Islet of Langerhans (tissue), 1 donor: Measurements from ENCODE around the gene CRYGS.

GRCh38 chr3:184259576-184260565 is 1.5 kb downstream of the CAMK2N2 start:
- RRBS, result 4% methylated on average over 50 of the region's 109 CpGs

- RRBS, result 14% methylated on average over 18 of the region's 62 CpGs
Observed at GRCh38 chr3:184338196-184339492, 1.2 kb downstream of the FAM131A start.

GRCh38 chr3:185216146-185216907 is 37.5 kb downstream of the EHHADH start:
- RRBS, result no CpG with 5 or more reads among the region's 7 CpGs

GRCh38 chr3:185387893-185388697 is 25.2 kb downstream of the MAP3K13 start:
- RRBS, result no CpG with 5 or more reads among the region's 8 CpGs

DNA sequence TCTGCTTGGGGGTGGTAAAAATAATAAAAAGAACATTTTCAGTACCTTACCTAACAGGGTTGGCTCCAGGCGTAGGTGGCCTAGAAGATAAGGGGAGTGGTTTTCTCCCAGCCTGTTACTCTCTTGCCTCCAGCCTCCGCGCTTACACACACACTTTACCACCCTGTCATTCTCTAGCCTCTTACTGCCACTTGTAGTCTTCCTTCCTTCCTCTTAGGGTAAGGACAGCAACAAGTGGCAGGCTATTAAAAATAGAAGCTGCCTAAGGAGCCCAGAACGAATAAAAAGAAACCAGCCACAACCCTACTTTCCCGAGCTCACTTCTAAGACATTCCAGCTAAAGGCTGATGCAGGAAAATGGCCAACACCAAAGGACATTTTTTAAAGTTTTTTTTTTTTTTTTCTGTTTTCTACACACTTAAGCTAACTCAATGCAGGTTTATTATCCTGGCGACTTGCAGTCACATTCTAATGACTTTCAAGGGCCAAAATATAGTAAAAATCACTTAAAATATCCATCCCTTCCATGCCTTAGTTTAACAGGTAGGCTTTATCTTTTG is 9.7 kb upstream of the LIPH start:
- RRBS, result no CpG with 5 or more reads among the region's 6 CpGs

DNA sequence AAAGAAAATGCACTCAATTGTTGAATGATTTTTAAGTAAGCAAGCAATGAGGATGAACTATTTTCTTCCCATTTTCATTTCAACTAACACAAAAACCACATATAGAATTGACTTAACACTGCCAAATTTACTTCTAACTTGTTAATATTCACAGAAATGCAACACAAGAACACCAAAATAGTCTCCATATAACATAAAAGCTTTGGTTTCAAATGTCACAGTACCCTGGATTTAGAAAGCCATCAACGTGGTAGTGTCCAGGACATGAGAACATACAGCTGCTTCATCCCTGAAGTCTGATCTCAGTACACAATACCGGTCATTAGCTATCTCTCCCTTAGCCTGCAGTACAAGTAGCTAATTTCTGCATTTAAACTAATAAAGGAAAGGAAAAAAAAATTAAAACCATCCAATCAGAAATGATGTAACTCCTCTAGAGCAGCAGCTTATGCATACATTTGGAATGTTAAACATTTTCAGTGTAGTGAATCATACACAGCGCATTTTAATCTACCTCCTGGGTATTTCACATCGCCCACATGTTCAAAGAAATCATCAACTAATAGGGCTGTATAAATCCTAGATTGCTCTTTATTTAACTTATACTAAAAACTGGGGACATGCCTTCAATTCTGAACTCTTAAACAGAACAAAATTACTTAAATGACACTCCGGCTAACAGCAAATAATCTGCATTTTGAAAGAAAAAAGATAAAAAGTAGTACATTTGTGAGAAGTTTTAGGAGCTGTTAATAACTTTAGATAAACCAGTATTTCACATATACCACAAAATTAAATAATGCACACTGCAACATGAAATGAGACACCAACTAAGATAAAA is 3.8 kb downstream of the IGF2BP2 start:
- RRBS, result no CpG with 5 or more reads among the region's 5 CpGs

DNA sequence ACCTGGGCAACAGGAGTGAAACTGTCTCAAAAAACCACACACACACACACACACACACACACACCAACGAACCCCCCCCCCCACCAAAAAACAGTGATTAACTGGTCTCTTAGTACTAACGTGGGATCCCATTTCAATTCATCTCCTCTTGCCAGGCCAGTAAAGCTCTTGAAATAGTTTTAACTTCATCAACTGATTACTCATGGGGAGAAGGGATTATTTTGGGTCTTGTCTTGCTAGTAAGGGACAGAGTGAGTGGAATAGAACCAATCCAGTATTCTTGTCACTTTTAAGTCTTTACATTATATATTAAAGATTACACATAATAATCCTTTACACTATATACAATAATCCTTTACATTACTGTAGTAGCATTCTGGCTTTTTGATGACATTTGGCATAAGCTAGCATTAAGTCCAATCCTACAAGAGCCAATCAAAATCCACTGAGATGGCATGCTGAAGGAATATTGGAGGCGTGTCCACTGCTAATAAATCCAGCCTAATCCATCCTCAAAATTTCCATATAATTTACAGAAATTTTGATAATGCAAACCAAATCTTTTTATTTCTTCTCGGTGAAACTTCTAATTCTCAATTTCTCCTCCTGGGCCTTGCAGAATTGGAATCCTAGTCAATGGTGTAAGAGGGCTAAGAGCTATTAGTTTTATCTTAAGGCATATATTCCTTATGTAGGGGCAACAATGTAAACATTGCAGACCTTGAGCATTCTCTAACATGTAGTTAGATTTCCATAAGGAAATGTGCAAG is 23.3 kb downstream of the TRA2B start:
- RRBS, result no CpG with 5 or more reads among the region's 4 CpGs

DNA sequence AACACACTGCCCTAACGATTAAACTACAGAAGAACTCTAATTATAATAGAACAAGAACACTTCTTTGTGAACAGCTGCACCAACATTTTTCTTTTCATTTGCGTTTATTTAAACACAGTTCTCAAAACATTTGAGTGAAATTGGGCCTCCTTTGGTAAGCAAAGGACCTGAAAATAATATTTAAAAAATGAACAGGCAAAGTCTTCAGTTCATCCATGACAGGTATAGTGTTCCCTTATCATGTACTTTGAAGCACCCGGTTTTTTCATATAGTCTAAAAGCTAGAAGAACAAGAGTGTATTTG is 21.2 kb downstream of the TRA2B start:
- RRBS, result no CpG with 5 or more reads among the region's 3 CpGs

DNA sequence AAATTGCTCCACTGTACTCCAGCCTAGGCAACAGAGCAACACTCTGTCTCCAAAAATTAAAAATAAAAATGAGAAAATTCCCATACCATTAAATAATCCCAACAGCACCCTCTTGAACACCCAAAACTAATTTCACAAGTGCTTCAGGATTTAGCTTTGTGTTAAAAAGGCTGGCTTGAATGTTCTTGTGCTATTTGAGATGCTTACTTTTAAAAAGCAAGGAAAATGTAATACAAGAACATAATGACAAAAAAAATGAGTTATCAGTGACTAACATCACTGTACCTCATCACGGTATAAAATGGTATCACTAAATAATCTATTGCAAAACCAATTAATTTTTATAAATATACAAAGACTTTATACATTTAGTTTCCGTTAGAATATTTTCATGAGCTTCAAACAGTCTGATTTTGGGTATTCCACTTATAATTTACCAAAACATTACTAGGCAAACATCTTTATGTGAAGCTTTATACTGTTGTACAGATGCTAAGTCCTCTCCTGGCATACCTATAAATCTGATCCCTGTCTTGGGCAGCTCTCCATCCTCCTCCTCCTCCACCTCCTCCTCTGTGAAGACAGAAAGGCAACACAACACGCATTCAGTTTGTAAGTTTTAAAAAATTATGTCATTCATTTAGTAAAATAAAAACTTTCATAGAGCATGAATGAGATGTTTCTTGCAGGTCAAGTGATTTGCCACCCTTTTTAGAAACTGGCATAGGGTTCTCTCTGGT is 18.7 kb downstream of the TRA2B start:
- RRBS, result no CpG with 5 or more reads among the region's 3 CpGs

- RRBS, result no CpG with 5 or more reads among the region's 16 CpGs
Observed at GRCh38 chr3:185924894-185925609, 12.8 kb downstream of the TRA2B start.

GRCh38 chr3:185929183-185930585 is 8.1 kb downstream of the TRA2B start:
- RRBS, result no CpG with 5 or more reads among the region's 4 CpGs

- RRBS, result no CpG with 5 or more reads among the region's 13 CpGs
Observed at GRCh38 chr3:185934015-185935255, 3.4 kb downstream of the TRA2B start.

- RRBS, result no CpG with 5 or more reads among the region's 6 CpGs
Observed at GRCh38 chr3:185959598-185960485, 22.0 kb upstream of the TRA2B start.

DNA sequence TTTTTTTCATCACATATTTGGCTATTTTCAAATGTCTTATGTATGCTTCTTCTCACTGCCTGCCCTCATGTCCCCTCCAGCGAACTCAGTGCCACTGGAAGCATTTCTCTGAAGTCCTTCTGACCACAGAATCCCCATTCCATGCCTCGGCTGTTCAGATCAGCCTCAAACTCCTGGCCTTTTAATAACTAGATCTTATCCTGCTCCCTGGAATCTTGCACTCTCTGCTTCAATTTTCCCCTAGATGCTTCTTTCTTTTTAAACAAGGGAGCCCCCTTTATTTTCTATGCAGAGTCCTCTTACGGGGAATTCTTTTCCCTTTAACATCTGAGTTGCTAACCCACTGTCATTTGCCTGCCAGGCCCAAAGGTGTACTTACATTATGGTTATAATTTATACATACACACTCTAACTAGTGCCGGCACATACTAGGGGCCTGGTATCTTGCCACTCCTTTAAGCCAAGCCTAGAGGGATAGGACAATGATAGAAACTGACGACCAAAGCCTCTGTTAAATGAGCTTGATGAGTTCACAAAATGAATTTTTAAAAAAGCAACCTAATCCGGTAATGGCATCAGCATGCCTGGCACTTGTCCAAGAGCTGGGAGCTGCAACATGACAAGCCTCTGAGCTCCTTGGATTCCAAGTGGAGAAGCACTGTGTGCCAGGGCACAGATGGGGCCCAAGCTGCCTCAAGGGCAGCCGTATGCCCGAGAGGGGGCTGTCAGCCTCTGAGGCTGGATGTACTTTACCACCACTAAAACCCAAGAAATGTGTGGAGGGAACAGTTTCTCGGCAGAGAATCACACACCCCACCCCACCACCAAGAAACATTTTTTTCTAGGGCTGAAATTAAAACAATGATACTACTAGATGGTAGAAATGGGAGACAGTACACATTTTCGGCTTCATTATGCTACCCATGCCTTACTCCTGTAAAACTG is 9.8 kb downstream of the ETV5 start:
- RRBS, result no CpG with 5 or more reads among the region's 10 CpGs

GRCh38 chr3:186281067-186281542 is 80.9 kb downstream of the DGKG start:
- RRBS, result no CpG with 5 or more reads among the region's 3 CpGs

- RRBS, result no CpG with 5 or more reads among the region's 25 CpGs
Observed at GRCh38 chr3:186413562-186414652, 51.9 kb upstream of the DGKG start.

- RRBS, result no CpG with 5 or more reads among the region's 7 CpGs
Observed at GRCh38 chr3:186526150-186526713, 17.9 kb downstream of the CRYGS start.

GRCh38 chr3:186544109-186544672 is at the start of gene CRYGS:
Gene CRYGS, minus strand, starts transcription at chr3:186544380.
- RRBS, result no CpG with 5 or more reads among the region's 4 CpGs

DNA sequence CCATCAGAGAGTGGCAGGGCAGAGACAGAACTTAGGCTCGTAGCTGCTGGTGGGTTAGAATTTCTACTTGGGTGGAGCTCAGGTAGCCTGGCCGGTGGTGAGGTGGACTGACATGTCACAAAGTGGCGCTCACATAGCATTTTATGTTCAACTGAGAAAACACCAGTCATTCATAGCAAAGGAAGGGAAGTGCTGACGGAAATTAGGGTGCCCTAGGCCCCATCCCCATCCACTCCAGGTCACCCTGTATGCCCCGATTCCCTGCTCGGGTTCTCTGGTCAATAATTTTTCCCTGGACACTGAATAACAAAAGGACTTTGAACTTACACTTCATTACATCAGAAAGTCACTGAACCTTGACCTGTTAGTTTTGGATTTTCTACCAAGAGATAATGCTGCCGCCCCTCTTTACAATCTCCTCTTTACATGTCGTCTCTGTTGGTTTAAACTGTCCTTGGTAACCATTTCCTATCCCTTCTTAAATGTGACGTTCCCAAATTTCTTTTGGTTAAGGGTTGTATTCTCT is 13.8 kb upstream of the AHSG start:
- RRBS, result no CpG with 5 or more reads among the region's 9 CpGs